PFSK-1 (cell line): Measurements from ENCODE around the genes SNAP23, TGM7 and PDIA3.

GRCh38 chr15:42252500-42253244 is 20.3 kb upstream of the GANC start:
- RRBS: no CpG with 5 or more reads among the region's 2 CpGs

DNA sequence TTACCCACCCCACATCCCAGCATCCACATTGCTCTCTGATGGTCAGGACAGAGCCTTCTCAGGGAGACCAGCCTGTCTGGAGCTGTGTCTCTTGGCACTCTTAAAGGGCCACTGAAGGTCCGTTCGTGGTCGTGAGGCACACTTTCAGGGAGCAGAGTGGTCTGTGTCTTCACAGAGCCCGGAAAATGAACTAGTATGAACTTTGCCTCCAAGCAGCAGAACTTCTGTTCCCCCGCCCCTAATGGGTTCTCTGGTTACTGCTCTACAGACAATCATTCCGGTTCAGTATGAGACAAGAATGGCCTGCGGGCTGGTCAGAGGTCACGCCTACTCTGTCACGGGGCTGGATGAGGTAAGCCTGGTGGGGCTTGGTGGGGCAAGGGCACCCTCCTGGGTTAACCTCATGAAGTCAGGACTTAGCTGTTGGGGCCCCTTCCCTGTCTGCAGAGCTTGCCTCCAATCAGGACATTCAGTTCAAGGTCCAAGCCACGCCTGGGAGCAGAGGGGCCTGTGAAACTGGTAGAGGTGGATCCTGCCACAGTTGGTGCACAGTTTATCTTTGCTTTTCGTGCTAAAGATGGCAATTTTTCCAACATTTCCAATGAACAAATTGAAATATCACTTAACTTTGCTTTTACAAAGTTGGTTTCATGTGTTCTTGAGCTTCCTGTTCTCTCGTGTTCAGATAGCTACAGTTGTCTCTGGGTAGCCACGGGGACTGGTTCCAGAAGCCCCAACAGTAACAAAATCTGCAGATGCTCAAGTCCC is 33.3 kb downstream of the CAPN3 start:
- RRBS: 66% methylated on average over 2 of the region's 13 CpGs

- RRBS: 2% methylated on average over 7 of the region's 53 CpGs
Observed at GRCh38 chr15:42494941-42496159, at the start of gene SNAP23. TSS of gene SNAP23 (plus strand) at chr15:42495634.

DNA sequence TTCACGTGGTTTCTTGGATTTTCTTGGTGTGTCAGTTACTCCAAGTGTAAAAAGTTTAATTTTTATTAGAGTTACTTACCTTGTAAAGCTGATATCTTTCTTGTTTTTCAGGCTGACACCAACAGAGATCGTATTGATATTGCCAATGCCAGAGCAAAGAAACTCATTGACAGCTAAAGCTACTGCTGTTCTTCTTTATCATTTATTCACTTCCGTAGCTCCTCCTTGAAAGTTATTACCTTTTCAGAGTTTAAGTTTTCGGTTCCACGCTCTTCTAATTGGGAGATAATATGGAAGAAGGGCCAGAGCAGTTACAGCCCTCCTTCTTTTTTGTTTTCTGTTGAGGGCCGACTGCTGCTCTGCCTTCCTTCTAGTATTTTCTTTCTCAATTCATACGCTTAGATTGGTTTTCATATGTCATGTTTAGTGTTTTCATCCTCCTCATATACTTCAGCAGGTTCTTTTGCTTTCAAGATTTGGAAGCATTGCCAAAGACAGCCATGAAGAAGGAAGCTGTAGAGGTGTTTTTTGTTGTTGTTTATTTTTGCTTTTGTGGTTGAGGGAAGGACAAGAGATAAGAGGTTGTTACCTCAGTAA is 17.2 kb downstream of the LRRC57 start:
- RRBS: no CpG with 5 or more reads among the region's 7 CpGs

- RRBS: no CpG with 5 or more reads among the region's 4 CpGs
Observed at GRCh38 chr15:42583967-42584567, 8.7 kb downstream of the STARD9 start.

DNA sequence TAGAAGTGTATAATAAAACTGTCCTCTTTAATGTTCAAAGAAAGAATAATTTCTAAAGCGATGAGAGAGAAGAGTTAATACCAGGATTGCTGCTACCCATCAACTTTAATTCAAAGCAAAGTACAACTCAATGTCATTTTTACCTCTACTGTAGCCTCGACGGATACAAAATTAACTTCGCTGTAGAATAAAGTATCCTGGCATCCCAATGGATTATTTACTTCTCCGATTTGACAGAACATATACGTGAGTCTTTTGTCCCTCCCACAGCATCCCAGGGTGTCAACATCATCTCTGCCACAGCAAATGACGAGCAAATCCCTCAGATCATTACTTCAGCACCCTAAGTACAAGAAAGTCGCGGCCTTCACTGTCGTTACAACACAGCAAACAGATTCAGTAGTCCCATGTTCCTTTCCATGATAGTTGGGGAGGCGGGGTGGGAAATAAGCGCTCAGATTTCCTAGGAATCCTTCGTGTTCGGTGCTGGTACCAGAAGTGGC is 911 bp downstream of the TTBK2 start:
- RRBS: no CpG with 5 or more reads among the region's 14 CpGs

DNA sequence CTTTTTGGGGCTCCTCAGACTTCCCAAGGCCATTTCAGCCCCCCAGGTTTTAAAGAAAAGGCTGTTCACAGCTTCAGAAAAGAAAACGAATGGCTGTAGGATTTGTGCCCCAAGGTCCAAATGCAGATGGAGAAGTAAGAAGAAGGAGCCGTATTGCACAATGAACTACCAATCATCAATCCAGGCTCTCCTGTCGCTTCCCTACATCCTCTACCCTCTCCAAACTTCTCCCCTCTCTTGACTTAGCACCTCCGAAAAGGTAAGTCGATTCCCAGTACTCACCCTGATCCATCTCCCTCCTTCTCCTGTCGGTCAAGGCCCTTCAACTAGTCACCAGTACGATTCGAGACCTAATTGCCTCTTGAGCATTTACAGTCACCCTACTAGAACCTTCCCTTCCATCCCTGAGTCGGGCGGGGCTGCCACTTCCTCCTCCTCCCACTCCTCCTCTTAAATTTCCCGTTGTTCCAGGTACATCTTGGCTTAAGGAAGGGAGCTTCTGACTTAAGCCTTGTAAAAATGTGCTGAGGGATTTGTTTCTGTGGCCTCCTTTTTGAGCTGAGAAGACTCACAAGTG is at the start of gene TGM7:
Gene TGM7, minus strand, starts transcription at position 297 of the 577 bp plus-strand sequence.
- RRBS: no CpG with 5 or more reads among the region's 11 CpGs

GRCh38 chr15:43338120-43338548 is 7.7 kb downstream of the ADAL start:
- RRBS: no CpG with 5 or more reads among the region's 1 CpG

GRCh38 chr15:43516013-43516667 is 1.3 kb upstream of the MAP1A start:
- RRBS: no CpG with 5 or more reads among the region's 8 CpGs

GRCh38 chr15:43530595-43531607 is 13.5 kb downstream of the MAP1A start:
- RRBS: no CpG with 5 or more reads among the region's 9 CpGs

DNA sequence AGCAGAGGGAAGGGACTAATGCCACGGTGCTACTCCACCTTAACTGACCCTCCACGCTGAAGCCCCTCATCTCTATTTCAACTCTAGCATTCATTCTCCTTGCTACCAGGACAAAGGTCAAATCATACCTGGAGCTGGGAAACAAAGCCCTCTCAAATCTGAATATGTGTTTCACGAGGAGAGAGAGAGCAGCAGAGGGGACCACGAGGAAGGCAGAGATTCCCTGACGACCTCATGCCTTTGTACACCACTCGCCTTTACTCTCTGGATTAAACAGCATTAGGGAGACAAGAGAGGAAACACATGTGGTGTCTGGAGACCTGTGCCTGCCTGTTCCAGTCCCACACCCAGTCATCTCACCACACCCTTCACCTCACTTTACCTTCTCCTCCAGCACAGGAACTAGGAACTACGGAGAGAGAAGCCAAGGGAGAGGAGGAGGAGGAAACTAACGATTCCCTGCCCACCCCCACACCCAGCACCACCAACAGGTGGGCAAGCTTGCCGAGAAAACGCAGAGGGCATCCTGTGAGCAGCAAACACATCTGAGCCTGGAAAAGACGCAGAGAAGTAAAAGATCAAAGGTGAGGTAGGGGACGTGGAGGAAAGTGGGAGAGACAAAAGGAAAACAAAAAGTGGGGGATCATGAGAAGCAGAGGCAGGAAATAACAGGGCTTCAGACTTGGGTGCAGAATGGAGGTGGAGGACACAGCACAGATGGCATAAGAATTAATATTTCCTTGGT is 967 bp upstream of the CKMT1B start:
- RRBS: no CpG with 5 or more reads among the region's 12 CpGs

DNA sequence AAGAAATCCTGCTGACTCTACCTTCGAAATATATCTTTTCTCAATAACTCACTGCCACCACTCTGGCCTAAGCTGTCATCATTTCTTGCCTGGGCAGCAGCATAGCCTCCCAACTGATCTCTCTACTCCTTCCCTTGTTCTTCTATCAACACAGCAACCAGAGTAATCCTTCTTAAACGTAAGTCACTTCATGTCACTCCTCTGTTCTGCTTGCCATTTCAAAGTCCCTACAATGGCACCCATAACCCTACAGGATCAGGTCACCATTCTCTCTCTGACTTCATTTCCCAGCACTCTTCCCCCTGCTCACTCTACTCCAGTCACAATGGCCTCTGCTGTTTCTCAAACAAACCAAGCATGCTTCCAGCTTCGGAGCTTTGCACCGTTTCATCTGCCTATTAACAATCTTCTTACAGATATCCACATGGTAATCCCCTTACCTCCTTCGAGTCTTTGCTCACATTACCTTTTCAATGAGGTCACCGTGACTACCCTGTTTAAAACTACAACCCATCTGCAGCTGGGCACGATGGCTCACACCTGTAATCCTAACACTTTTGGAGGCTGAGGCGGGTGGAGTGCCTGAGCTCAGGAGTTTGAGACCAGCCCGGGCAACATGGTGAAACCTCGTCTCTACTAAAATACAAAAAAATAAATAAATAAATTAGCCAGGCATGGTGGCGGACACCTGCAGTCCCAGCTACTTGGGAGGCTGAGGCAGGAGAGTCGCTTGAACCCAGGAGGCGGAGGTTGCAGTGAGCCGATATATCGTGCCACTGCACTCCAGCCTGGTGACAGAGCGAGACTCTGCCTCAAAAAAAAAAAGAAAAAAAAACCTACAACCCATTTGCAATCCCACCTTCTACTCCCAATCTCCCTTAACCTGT is 14.8 kb upstream of the STRC start:
- RRBS: no CpG with 5 or more reads among the region's 16 CpGs

- RRBS: under 1% methylated on average over 16 of the region's 104 CpGs
Observed at GRCh38 chr15:43745997-43746957, at the start of gene PDIA3. TSS of gene PDIA3 (plus strand) at chr15:43746438.

DNA sequence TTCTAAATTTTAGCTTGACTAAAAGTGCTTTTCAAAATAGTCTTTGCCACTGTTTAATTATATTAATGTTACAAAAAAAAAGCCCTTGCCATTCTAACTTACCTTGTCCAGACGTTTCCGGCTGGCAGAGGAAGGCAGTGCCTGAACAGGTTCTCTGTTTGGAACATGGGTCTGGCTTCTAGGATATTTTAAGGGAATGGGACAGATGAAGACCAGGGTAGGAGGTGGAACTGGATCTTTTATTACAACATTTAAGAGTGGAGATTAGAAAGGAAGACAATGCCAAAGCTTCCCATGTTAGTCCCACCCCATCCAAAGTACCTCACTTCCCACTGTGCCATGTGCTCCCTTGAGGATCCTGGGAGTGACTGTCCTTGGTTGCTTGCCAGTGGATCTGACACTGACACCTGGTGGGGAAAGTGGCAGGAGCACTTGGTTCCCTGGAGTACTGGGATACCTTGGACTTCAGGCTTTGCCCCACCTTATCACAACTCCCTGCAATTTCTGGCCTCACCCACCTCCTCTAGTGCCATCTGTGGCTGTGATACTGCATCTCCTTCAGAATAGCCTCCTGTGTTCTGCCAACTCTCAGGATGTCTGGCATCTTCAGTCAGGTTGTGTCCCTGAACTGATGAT is 1.4 kb downstream of the ELL3 start:
- RRBS: no CpG with 5 or more reads among the region's 2 CpGs

DNA sequence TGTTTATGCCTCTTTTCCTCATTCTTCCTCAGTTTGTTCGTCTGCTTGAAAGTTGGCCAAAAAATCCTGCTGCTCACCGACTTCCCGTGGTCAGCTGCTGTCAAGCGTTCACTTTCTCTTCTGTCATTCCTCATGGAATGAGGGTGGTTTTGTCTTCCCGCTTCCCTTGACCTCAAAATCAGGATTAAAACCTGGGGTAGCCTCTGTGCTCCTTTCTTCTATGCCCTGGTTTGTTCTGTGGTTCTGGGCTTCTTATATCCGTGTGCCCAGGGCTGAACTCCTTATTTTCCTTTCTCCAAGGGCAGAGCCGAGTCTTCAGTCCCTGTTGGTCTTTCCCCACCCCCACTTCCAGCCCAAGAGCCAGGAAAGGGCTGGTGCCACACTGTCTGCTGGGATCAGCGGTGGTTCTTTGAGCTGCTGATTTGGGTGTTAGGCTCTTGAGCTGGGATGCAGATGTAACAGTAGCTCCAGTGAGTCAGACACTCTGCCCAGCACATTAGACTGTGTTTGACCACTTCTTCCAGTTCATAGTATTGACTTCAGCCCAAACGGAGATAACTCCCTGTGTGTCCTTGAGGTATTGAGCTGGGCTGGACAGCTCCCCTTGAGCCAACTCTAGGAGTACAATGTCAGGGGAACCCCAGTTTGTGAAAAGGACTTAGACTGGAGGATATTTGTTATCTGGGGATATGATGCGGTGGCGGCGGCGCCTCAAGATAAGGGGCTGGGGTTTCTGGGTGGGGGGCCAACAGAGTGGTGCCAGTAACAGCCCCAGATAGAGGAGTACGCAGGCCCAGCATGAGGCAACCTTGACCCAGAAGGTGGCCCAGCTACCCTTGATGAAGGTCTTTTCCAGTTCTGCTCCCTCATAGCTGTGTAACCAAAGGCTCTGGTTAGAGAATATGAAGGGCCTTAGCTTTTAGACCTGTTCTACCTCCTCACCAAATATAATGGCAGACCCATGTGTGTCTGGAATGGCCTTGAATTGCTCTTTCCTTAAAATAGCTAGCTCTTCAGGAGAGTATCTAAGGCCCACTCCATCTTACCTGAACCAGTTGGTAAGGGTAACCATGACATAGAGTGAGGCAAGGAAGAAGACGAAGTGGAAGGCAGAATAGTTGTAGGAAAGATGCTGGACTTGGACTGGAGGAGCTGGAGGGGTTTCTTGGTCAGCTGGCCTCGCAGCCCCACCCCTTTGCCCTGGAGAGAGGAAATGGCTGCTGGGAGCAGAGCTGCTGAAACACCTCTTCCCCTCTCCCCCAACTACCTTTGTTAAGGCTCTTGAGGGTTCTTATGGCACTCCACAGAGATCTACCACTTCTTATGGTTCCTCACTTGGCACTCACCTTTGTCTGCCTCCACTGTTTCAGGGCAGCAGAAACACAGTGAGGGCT is 2.7 kb downstream of the SERF2 start:
- RRBS: no CpG with 5 or more reads among the region's 16 CpGs

DNA sequence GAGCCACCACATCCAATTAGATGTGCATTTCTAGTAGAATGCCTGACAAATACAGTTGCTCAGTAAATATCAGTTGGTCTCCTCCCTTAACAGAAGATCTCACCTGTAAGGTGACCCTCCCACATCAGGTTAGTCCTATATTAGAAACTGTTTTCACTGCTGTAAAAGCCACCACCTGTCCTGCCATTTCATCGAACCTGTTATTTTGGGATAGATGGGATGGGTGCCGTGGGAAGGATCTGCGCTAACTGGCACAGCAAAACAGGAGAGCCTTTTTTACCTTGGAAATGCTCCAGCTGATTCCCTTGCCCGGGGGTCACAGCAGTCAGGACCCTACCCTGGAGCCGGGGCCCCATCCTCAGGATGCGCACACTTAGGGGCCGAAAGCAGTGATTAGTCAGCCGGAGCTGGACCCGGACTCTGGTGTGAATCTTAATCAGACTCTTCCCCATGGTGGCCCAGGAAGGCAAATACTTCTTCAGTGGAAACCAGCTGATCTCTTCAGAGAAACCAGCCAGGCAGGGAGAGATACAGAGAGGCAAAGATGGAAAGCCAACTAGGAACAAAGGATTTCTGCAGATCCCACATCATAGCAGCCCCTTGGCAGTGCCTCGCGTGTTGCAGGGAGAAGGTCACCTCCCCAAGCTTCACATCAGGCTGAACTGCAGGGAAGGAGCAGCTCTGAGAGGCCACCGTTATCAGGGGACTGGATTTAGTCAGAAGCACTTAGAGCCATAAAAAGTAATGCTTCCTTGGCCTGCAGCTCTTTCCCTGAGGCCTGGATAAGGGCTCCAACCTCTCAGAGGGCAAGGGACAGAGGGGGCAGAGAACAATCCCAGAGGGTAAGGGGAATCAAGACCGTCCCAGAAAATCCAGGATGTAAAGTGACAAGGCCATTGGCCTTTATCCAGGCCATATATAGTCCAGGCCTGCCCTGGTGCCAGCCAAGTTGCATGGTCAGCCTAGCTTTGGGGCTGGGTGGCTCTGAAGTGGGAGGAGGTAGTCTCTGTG is 52.7 kb downstream of the WDR76 start:
- RRBS: 88% methylated on average over 4 of the region's 13 CpGs

- RRBS: no CpG with 5 or more reads among the region's 3 CpGs
Observed at GRCh38 chr15:43880605-43881236, 53.9 kb downstream of the WDR76 start.

DNA sequence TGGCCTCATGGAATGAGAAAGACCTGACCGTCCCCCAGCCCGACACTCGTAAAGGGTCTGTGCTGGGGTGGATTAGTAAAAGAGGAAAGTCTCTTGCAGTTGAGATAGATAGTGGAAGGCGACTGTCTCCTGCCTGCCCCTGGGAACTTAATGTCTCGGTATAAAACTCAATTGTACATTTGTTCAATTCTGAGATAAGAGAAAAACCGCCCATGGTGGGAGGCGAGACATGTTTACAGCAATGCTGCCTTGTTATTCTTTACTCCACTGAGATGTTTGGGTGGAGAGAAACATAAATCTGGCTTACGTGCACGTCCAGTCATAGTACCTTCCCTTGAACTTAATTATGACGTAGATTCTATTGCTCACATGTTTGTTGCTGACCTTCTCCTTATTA is 33.9 kb upstream of the FRMD5 start:
- RRBS: no CpG with 5 or more reads among the region's 10 CpGs

DNA sequence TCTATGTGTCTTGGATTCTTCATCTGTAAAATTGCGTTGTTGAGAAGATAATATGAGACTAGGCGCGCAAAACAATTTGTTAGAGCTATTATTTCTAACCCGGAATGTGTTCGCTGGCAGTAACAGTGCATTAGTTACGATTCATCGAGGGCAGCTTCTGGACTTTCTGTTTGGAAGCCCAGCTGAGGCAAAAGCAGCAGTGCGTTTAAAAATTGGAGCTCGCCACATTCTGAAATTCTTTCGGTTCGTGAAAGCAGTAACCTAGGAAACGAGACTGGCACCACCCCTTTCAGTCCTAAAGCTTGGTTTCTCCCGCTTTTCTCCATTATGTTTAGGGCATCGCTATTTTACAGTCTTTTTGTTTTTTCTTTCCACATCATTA is 803 bp upstream of the GOLM2 start:
- RRBS: no CpG with 5 or more reads among the region's 14 CpGs